Metanephros (tissue), 2 donors: ENCODE data around the genes CD28 and ADAM23.

DNA sequence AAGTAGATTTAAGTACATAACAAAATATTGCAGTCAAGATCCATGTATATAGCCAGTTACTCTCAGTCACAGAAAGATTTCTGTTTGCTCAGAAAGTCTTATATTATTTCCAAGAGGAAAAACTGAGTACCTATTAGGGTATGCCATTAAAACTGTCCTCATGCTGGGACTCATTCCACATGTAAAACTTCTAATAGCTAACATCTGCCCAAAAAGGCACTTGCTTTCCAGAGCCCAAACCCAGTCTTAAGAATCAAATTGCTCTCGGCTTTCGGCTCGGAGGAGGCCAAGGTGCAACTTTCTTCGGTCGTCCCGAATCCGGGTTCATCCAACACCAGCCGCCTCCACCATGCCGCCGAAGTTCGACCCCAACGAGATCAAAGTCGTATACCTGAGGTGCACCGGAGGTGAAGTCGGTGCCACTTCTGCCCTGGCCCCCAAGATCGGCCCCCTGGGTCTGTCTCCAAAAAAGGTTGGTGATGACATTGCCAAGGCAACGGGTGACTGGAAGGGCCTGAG is 48.3 kb upstream of the CYP20A1 start:
- RAMPAGE, long total RNA: no peak

DNA sequence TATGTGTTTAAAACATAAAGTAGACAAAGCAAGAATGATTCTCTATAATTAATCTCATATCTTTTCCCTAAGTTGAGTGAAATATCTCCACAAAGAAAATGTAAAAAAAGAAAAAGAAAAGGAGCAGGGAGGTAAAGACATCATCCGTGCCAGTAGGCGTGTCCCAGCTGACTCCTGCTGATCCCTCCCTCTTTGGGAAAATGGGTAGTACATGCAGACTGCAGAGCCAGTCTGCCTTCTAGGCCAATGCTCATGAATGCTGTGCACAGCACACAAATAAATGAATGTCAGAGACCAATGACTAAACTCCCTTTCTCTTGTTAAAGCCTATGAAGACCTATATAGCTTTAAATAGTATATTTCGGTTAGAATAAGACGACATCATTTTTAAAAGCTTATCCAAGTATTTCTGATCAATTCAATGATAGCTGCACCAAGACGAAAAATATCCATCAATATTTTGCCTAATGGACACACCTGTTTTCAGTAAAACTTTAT is 64.7 kb downstream of the RAPH1 start:
- RAMPAGE, long total RNA: no peak

GRCh38 chr2:203533711-203534508 is 1.2 kb downstream of the RAPH1 start:
- RAMPAGE, long total RNA: no peak

DNA sequence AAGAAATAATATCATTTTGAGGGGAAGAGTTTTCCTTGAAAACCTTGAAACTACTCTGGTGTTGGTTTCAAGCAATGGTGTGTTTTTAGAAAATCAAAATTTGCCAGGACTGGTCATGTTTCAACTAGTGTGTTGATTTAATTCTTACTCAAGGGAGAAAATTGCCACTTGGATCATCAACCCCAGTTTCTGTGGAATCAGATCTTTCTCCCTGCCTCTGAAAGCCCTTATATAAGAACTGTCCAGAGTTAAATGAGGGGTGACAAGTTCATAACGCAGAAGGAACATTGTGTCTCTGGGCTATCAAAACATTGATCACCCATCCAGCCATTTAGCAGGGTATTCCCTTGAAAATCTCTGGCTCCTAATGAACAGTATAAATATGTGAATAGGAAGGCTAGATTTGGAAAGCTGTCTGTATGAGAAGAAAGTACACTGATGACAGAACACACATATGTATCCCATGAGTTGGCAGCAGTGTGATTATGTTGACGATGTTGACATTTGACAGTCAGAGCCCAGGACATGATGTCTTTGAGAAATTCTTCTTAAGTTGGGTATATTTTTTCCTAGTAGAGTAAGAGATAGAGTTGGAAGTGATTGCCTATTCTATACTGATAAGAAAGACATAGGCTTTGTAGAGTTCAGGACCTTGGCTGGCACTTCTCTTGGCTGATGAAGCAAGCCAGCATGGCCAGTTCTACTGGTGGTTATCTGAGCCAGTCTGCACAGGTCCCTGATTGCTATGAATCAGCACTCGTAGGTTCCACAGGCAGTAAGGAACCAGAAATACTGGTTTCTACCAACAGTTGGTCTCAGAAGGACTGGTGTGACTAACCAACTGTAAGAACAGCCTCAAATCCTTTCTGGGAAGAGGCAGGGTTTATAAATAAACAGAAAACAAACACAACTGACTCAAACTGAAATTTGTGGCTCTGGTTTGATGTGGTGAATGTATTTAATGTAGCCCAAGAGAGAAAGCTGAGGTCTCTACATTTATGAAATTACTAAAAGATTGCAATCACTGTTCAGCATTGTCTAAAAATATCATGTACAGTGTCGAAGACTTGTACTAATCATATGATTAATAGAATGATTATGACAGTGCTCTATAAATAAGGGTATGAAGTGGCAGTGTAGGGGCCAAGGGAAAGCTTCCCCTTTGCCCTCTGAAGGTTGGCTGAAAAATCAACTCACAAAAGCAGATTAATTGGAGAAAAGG is 43.8 kb upstream of the RAPH1 start:
- RAMPAGE, long total RNA: no peak

DNA sequence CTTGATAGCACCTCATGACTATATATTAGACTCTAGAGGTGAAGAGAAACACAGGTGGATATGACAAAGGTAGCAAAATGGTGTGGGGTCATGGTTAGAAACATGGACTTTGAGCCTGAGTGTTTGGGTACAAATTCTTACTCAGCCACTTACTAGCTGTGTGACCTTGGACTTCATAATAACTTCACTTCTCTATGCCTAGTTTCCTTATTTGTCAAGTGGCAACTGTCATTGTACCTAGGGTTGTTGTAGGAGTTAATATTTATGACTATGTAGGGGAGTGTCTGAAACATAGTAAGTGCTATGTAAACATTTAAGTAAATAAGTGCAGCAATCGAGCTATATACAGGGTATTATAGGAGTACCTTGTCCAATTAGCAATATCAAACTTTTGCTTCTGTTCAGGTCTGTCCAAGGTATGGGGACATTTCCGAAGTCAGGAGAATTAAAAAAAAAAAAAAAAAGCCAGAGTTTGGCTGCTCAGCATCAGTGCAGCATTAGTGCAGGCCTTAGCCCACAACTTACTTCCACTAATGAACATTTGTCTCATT is 49.7 kb upstream of the RAPH1 start:
- RAMPAGE, long total RNA: no peak

- RAMPAGE, long total RNA: no peak
Observed at GRCh38 chr2:203671891-203672299, 34.5 kb upstream of the CD28 start.

- RAMPAGE, long total RNA: no peak
Observed at GRCh38 chr2:203706091-203706798, at the start of gene CD28. CD28 (plus strand) TSS chr2:203706639.

- RAMPAGE, long total RNA: no peak
Observed at GRCh38 chr2:203830618-203831086, 36.9 kb upstream of the CTLA4 start.

DNA sequence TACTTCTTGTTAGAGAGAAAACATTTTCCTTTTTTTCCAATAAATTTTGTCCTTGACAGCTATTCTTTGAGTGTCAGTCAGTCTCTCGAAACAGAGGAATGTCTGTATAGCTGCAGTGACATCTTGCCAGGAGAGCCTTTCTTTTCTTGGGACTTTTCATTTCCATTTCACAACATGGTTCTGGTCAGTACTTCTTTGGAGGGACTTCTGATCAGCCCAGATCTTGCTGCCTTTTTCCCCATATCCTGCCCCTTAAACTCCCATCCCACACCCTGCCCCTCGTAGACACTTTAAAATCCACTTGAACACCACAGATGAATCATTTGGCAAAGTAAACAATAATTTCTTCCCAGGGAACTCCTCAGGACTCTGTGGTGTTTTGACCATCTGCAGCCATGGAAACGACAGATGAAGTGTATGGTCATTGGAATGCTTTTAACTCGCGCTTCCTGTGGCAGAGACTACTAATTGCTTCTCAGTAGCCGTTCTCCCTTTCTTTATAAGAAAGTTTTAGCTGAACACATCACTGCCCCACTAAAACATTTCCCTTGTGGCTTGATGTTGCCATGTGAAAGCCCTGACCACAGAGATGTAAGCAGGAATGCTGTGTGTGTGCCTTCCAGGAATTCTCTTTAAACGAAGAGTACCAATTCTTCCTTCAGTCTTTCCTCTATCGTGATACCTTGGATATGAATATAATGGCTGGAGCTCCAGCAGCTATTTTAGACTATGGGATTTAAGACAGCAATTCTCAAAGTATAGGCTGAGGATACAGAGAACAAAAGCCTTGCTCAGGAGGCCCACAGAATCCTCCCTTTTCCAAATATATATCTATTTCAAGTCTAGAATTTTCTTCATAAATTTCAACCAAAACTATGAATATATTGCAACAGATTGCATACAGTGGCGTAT is 92.8 kb upstream of the PARD3B start:
- RAMPAGE, long total RNA: no peak

GRCh38 chr2:205660715-205661250 is 21.5 kb upstream of the NRP2 start:
- RAMPAGE, long total RNA: no peak

DNA sequence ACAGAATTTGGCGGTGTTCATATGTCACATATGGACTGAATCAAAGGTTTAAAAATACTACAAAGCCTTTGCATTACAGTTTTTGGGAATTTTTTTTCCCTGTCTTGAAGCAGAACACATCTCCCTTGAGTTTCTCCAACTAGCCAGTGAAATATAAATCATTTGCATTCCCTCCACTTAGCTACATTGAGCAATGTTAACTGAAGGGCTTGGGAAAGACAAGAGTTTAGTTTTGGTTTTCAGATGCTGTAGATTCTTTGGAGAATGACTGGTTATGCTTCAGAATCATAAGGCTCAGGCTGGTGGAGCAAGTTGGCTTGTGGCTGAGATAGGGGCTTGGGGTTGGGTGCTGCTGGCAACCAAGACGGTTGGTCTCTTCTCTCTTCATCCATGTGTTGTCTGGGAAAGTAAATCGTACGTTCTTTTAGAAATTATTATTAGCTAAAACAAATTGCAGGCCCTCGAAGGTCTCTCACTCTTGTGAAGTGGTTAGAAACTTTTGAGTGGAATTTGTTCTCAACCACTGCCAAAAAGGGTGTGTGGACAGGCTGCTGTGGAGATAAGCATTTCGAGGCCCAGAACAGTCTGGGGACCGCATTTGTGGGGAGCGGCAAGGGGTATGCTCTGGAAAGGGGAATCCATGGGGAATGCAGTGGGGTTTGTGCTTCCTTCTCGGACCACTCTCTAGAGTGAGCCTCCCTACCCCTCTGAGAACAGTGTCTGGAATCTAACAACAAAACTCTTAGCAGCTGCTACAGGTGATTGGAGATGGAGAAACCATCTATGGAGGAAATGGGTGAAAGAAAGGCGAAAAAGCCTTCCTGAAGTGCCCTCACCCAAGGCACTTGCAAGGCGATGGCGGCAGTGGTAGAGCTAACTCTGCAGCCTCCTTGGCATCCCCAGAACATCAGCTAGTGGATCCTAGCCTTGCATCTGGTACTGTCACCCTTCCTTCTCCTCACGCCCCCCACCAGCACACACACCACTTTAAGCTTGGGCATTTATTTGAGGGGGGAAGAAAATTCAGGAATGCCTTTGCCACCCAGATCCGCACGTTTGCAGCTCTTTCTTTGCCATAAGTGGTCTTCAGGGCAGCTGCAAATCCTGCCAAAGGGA is 1.7 kb downstream of the NRP2 start:
- RAMPAGE, long total RNA: no peak

GRCh38 chr2:205746143-205746734 is 63.9 kb downstream of the NRP2 start:
- RAMPAGE, long total RNA: no peak

- RAMPAGE, long total RNA: no peak
Observed at GRCh38 chr2:205763595-205764201, 81.4 kb downstream of the NRP2 start.

GRCh38 chr2:206411017-206411316 is 32.4 kb upstream of the ADAM23 start:
- RAMPAGE, long total RNA: no peak

DNA sequence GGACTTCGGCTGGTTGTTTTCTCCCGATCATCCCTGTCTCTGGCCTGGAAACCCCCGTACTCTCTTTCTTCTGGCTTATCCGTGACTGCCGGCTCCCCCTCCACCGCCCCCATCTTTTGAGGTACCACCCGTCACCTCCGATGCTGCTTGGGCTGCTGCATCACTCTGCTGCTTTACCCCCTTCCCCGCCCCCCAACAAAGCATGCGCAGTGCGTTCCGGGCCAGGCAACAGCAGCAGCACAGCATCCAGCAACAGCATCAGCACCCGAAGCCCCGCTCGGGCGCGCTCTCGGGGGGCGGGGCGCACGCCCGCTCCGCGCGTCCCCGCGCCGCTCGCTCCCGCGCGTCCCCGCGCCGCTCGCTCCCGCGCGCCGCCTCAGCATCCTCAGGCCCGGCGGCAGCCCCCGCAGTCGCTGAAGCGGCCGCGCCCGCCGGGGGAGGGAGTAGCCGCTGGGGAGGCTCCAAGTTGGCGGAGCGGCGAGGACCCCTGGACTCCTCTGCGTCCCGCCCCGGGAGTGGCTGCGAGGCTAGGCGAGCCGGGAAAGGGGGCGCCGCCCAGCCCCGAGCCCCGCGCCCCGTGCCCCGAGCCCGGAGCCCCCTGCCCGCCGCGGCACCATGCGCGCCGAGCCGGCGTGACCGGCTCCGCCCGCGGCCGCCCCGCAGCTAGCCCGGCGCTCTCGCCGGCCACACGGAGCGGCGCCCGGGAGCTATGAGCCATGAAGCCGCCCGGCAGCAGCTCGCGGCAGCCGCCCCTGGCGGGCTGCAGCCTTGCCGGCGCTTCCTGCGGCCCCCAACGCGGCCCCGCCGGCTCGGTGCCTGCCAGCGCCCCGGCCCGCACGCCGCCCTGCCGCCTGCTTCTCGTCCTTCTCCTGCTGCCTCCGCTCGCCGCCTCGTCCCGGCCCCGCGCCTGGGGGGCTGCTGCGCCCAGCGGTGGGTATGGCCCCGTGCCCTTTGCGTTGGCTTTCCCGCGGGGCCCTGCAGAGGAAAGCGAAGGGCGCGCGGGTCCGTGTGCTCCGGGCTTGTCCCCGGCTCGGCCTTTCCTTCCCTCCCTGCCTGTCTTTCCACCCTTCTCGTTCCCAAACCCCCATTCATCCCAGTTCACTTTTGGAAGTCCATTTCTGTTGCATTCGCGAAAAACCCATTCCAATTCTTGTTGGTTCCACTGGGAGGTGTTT is at the start of gene ADAM23:
Gene ADAM23 (plus strand): TSS at position 382 of the 1,175 bp plus-strand sequence.
- RAMPAGE, long total RNA: no peak

- RAMPAGE, long total RNA: no peak
Observed at GRCh38 chr2:206699964-206700524, 18.2 kb downstream of the DYTN start.

- RAMPAGE, long total RNA: no peak
Observed at GRCh38 chr2:207008067-207008457, 68.7 kb downstream of the CPO start.

GRCh38 chr2:207074149-207075155 is 91.3 kb downstream of the KLF7 start:
- RAMPAGE, long total RNA: no peak

DNA sequence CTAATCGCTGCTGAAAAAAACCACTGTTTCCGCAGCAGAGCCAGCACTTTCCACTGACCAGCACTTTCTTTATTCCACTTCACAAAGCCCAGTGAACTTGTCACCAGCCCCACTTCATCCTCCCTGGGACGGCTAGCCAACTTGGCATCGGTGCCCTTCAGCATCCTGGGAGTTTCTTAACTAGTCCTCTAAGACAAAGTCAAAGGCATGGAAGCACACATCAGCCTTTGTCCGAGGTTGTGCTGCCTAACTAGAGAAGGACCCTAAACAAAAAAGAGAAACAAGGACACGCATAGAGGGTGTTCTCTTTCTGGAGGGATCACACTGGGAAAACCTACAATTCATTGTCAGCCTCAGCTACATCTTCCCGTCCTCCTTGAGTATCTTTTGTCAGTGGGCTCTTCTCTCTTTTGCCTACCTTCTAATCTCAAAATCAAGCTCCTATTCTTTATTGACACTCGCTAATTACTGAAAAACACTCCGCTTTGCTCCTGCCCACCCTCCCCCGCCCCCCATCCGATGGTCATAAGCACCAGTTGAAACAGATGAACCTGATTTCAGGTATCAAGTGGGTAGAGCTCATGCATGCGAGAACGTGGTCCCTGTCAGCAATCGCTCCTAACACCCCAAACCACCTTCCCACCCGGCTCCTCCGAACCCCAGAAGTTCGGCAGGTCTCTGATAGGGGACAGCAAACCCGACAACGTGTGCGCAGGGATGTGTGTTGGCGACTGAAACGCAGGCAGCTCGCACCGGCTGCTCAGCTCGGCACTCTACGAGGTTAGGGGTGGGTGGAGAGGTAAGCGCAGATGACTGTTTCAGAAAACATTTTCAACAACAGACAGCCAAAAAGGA is 1.0 kb downstream of the KLF7 start:
- RAMPAGE, long total RNA: no peak

DNA sequence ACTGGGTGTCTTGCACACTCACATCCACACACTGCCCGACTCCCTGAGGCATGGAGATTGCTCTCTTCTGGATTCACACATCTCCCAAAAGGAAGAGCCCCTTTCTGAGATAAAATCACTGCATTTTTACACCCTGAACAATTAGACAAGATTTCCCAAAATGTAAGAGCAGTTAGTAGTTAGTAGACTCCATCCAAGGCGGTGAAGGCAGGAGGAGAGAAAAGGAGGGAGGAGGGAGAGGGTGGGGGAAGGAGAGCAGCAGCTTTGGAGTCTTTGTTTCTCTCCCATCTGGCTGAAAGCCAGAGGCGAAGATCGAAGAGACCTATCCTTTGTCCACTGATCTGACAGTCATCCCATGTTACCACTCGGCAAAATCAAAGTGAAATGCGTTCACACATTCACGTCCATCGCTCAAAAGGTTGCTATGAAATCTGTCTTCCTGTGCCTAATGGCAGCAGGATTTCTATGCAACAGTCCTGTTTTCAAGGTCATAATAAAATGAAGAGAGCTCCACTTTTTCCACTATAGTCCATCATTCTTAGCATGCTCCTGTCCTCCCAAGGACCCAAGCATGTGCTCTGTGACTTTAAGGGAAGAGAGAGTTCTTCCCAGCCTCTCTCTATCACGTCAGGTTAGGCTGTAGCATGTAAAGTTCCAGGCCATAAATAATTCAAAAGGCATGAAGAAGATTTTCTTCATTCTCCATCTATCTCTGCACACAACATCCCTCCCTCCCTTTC is 90.3 kb upstream of the KLF7 start:
- RAMPAGE, long total RNA: no peak